Monocyte (primary cell): ENCODE results near the gene HEPACAM2.

GRCh38 chr7:81478181-81479321 is 291.3 kb downstream of the HGF start:
- PRO-cap, 2 experiments: no peak in any of the 2 experiments

DNA sequence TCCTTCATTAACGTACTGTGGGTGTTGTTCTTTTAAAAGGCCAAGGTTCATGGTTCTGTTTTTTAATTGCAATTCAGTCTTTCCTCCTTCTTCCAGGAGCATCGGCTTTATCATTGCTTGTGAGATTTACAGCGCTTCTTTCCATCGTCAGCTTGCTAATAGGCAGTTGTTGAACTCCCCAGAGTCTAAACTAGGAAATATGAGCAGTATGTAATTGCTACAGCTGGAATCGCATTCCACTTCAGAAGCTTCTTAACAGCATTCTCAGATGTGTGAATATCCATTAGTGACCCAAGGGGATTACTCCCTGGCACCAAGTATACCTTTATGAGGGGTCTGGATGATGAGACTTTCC is 76.0 kb upstream of the HGF start:
- PRO-cap, 2 experiments: no peak in any of the 2 experiments

DNA sequence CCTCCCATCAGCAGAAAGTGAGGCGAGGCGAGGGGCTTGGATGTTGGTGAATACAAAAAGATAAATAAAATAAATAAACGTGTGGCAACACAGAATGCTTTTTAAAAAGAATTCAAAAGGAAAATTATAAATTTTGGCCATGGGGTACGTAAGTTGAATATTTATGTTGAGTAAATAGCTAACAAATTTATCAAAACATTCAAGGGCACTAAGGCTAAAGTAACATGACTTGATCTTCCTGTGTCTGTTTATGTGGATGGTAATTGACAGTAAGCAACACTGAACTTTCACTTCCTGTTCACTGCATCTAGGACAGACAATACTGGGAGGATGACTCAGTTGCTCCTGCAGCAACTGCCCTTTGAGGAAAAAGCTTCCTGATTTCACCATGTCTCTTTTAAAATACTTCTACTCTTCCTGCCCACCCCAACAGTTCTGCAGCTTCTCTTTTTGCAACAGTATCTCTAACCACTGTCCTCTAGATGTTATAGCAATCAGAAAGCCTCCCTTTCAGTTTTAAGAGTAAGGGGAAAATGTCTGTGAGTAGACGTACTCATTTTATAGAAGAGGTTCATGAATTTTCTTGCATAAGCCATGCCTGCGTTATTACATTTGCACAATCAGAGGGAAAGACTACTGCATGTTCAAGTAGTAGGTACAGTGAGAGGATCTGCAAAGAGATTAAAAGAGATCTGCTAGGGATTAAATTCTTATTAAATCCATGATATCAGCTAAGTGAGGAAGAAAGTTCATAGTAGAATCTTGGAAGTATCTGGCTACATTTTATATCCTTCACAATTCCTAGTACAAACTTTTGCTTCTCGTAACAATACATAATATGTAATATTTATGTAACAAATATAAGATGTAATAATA is 76.6 kb upstream of the HGF start:
- PRO-cap, 2 experiments: no peak in any of the 2 experiments

GRCh38 chr7:85529052-85529628 is 342.3 kb upstream of the SEMA3D start:
- PRO-cap, 2 experiments: no peak in any of the 2 experiments

GRCh38 chr7:87162090-87162766 is 10.0 kb downstream of the DMTF1 start:
- PRO-cap, 2 experiments: no peak in any of the 2 experiments

- PRO-cap, 2 experiments: no peak in any of the 2 experiments
Observed at GRCh38 chr7:87166225-87166655, 14.0 kb downstream of the DMTF1 start.

- PRO-cap, 2 experiments: no peak in any of the 2 experiments
Observed at GRCh38 chr7:87182115-87182648, 29.9 kb downstream of the DMTF1 start.

- PRO-cap, 2 experiments: no peak in any of the 2 experiments
Observed at GRCh38 chr7:90173291-90173610, 19.0 kb downstream of the STEAP1 start.

GRCh38 chr7:90217421-90217857 is 5.9 kb downstream of the STEAP2 start:
- PRO-cap, 2 experiments: no peak in any of the 2 experiments

DNA sequence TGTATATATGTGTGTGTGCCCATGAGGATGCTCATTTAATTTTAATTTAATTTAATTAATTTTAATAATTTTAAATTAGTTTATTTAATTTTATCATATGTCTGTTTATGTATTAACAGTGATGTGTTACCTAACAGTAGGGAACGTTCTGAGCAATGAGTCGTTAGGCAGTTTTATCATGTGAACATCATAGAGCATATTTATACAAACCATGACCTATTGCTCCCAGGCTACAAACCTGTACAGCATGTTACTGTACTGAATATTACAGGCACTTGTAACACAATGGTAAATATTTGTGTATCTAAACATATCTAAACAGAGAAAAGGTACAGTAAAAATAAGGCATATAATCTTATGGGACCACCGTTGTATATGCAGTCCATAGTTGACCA is 13.7 kb upstream of the CFAP69 start:
- PRO-cap, 2 experiments: no peak in any of the 2 experiments

GRCh38 chr7:90242913-90243413 is 2.0 kb upstream of the CFAP69 start:
- PRO-cap, 2 experiments: no peak in any of the 2 experiments

GRCh38 chr7:90461303-90461890 is 8.0 kb upstream of the PTTG1IP2 start:
- PRO-cap, 2 experiments: no peak in any of the 2 experiments

- PRO-cap, 2 experiments: no peak in any of the 2 experiments
Observed at GRCh38 chr7:90613094-90613500, 17.0 kb downstream of the CDK14 start.

GRCh38 chr7:91264078-91264343 is 222 bp upstream of the FZD1 start:
- PRO-cap, 2 experiments: peak in 1 of 2 experiments; most common minus-strand start chr7:91264205 (in 1)

GRCh38 chr7:91565770-91566242 is 301.6 kb downstream of the FZD1 start:
- PRO-cap, 2 experiments: no peak in any of the 2 experiments

GRCh38 chr7:91973661-91974118 is 33.0 kb downstream of the AKAP9 start:
- PRO-cap, 2 experiments: no peak in any of the 2 experiments

DNA sequence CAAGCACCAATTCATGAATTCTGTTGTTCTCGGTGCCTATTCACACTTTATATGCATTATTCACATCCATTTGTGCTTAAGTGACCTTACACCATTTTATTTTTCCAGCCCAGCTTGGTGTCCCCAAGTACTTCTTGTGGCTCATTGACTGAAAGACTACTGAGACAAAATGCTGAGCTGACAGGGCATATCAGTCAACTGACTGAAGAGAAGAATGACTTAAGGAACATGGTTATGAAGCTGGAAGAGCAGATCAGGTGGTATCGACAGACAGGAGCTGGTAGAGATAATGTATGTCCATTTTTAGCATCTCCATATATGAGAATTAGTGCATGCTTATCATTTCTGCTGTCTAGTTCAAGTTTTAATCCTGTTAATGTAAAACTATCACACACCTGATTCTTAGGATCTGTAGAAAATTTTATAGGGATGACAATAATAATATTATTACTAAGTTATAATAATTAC is 34.7 kb downstream of the CYP51A1 start:
- PRO-cap, 2 experiments: no peak in any of the 2 experiments

GRCh38 chr7:92639396-92640545 is 49.6 kb upstream of the FAM133B start:
- PRO-cap, 2 experiments: no peak in any of the 2 experiments

DNA sequence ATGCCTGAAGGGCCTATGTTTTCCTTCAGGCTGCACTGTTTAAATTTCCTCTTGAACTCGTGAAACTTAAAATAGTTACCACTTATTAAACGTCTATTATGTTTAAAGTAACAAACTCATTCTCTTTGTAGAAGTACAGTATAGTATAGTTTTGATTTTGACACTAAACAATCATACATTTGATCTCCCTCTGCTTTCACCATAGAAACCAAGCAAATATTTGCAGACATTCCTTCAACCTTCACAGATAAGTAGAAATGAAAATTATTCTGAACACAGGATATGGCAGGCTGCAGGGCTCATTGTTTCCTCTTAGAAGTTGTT is 92.7 kb upstream of the FAM133B start:
- PRO-cap, 2 experiments: no peak in any of the 2 experiments

DNA sequence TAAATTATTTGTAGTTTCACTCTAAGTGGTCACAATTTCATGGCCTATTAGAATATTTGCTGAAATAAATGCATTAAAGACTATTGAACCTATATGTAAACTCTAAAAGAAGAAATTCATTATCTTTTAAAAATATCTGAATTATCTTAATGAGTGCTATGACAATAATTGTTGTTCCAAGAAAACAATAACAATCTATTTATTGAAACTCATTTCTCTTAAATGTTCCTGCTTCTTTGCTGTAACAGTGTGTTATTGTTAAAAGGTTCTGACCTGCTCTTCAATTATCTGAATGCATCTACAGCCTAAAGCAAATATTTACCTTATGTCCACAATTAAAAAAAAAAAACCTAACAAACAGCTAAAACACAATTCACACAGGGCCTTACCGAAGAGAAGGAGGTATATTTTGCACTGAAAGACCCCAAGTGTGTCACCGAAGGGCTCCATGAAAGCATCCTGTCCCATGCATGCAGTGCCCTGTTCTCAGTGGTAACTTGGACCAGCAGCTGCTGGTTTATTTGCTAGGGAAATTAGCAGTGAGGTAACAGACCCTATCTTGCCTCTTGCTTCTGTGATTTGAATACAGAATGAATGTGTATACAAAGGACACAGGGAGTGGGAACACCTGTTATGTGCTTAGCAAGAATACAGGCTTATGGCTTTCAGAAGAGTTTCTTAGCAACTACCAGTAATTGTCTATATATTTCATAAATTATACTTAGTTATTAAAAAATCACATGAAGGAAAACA is at the start of gene HEPACAM2:
TSS of gene HEPACAM2 (minus strand) at position 491 of the 753 bp plus-strand sequence.
- PRO-cap, 2 experiments: no peak in any of the 2 experiments